ENCODE data around the gene HEXIM2.

DNA sequence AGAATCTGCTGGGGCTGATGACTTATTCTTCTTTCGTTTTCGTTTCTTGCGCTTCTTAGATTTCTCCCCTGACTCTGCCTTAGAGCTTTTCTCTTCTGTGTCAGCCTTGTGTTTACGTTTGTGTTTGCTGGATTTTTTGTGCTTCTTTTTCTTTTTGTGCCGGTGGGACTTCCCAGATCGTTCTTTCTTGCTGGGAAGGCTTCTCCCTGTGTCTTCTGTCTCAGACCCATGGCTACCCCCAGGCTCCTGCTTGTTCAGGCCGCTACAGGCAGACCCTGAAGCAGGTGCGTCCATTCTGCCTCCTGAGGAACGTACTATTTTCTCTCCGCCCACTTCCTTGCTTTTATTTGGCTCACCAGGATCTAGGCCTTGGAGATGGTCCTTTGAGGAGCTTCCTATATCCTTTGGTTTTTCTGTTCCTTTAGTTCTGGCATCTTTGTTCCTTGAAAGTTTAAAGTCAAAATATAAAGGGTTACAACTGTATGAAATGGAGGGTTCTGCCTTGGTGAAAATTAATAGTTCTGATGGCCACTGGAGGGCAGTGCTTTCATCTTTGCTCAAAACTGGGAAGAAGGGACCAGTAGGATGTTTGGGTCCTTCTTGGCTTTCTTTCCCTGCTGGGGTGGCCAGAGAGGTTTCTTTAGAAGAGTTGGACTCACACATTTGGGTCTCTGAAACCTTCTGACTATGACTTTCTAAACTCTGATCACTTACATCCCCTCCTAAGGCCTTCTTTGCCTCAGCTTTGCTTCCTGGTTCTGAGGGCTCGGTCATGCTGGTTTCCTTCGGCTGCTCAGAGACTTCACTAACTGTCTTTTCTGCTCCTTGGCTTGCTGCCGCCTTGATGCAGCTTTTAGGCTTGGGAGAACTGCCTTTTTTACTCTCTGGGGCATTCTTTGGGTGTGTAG, 10.7 kb upstream of the ITGA2B start:
- PRO-cap: no peak
- RRBS, 2 experiments: no CpG with 5 or more reads among the region's 13 CpGs

DNA sequence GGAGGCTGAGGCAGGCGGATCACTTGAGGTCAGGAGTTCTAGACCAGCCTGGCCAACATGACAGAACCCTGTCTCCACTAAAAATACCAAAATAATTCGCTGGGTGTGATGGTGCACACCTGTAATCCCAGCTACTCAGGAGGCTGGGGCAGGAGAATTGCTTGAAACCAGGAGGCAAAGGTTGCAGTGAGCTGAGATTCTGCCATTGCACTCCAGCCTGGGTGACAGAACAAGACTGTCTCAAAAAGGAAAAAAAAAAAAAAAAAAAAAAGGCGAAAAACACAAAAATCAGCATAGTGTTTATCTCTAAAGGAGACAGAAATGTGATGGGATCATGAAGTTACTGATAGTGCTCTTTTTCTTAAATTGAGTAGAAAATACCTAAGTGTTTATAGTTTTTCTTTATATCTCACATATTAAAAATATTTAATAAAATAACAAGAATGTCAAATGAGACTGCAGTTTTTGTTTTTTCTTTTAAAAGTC, 41.7 kb upstream of the ITGA2B start:
- PRO-cap: no peak
- RRBS, 2 experiments: no CpG with 5 or more reads among the region's 3 CpGs

GRCh38 chr17:44462889-44463276, 40.3 kb downstream of the GPATCH8 start:
- PRO-cap: no peak
- RRBS, 2 experiments: no CpG with 5 or more reads among the region's 9 CpGs

DNA sequence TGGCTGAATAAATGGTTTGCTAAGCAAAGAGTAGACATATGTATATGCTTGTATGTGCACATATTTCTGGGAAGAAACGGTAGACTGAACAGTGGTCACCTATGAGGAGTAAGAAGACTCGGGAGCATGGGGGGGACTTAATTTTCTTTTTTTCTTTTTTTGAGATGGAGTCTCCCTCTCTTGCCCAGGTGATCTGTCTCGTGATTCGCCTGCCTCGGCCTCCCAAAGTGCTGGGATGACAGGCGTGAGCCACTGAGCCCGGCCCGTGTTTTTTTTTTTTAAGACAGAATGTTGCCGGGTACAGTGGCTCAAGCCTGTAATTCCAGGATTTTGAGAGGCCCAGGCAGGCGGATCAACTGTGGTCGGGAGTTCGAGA, 34.2 kb downstream of the ADAM11 start:
- PRO-cap: no peak
- RRBS, 2 experiments: no CpG with 5 or more reads among the region's 12 CpGs

DNA sequence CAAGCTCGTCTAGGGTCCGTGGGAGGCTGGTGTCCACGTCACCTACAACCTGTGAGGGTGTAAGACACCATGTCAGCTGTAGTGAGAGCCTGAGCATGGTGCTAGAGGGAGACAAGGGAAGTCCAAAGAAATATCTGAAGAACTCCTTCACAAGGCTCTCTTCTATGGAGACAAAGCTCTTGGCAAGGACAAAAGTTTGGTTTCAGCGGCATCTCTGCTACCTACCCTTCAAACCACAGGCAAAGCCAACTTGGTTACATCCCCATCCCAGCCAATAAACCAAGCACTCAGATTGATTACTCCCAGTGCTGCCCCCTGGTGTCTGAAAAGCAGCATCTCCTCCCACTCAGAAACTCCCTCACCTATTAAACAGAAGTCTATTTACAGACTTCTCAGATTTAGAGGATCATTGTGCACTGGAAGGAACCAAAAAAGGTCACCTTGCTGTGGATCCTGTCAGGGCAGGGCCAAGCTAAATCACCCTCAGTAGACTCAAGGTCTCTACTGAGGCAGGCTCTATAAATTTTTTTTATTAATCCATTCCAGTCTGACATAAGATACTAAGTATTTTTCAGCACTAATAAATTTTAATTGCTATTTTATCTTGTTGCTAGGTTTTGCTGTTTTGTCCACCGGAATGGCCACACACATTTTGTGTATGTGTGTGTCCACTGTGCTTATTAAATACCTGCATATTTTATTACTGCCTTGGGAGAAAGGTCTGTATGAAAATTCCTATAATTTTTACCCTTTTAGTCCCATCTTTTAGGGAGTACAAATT, 17.5 kb downstream of the HIGD1B start:
- PRO-cap: no peak
- RRBS, 2 experiments: no CpG with 5 or more reads among the region's 5 CpGs

DNA sequence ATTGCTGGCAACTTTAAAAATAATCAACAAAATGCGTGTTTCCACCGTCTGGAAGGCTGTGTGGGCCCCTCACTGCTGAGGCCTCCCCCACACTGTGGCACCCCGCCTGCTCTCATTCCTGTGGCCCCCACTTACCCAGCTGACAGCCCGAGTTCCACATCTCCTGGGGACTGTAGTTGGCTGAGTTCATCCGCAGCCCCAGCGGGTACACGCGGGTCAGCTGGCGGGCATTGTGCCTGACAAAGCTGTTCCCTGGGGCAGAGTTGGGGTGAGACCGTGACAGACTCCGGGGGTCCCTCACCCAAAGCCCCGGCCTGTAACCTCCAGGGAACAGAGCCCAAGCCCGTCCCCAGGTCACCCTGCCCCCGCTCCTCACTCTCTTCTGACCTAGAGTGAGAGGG, 18.2 kb downstream of the PLCD3 start:
- PRO-cap: no peak
- RRBS, 2 experiments: no CpG with 5 or more reads among the region's 14 CpGs

- PRO-cap: no peak
- RRBS, 2 experiments: no CpG with 5 or more reads among the region's 11 CpGs
These were observed 1.7 kb upstream of the HEXIM1 start for GRCh38 chr17:45146436-45147145.

GRCh38 chr17:45149131-45149565, 873 bp downstream of the HEXIM1 start:
- PRO-cap: unidirectional peak, plus-strand start at chr17:45149351; unidirectional peak, plus-strand start at chr17:45149430
- RRBS, 2 experiments: no CpG with 5 or more reads among the region's 26 CpGs

DNA sequence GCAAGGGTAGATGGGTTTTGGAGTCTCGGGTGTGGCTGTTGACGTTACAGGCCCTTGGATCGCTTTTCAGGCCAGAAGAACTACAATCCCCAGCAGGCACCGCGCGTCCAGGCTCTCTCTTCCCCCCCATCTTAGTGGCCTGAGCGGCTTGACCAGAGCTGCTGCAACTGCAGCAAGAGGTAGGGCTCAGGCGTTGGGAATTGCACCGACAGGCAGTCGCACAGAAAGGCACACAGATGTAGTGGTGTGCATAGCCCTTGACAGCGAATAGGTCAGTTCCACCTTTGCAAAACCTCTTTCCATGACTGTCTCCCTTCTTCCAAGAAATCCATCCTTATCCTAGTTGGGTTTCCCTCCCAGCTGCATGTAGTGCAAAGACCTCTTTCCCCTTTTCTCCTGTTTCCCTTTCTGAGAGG, at the start of gene HEXIM2:
HEXIM2 (plus strand) TSS at position 115 of the 416 bp plus-strand sequence.
- PRO-cap: unidirectional peak, plus-strand start at position 155 of the sequence
- RRBS, 2 experiments: no CpG with 5 or more reads among the region's 11 CpGs

- PRO-cap: no peak
- RRBS, 2 experiments: no CpG with 5 or more reads among the region's 17 CpGs
These were observed 9.4 kb downstream of the HEXIM2 start for GRCh38 chr17:45170788-45171830.

GRCh38 chr17:45171831-45172517, 10.3 kb downstream of the HEXIM2 start:
- PRO-cap: no peak
- RRBS, 2 experiments: 59 to 72% methylated on average over 3 of the region's 15 CpGs

GRCh38 chr17:45290315-45290906, 26.4 kb downstream of the MAP3K14 start:
- PRO-cap: no peak
- RRBS, 2 experiments: no CpG with 5 or more reads among the region's 10 CpGs

GRCh38 chr17:45318869-45319947, 2.4 kb upstream of the MAP3K14 start:
- PRO-cap: no peak
- RRBS, 2 experiments: no CpG with 5 or more reads among the region's 12 CpGs

- PRO-cap: no peak
- RRBS, 2 experiments: 24 to 43% methylated on average over 5 to 7 of the region's 65 CpGs
These were observed 27.3 kb downstream of the ARHGAP27 start for GRCh38 chr17:45404886-45406196.

DNA sequence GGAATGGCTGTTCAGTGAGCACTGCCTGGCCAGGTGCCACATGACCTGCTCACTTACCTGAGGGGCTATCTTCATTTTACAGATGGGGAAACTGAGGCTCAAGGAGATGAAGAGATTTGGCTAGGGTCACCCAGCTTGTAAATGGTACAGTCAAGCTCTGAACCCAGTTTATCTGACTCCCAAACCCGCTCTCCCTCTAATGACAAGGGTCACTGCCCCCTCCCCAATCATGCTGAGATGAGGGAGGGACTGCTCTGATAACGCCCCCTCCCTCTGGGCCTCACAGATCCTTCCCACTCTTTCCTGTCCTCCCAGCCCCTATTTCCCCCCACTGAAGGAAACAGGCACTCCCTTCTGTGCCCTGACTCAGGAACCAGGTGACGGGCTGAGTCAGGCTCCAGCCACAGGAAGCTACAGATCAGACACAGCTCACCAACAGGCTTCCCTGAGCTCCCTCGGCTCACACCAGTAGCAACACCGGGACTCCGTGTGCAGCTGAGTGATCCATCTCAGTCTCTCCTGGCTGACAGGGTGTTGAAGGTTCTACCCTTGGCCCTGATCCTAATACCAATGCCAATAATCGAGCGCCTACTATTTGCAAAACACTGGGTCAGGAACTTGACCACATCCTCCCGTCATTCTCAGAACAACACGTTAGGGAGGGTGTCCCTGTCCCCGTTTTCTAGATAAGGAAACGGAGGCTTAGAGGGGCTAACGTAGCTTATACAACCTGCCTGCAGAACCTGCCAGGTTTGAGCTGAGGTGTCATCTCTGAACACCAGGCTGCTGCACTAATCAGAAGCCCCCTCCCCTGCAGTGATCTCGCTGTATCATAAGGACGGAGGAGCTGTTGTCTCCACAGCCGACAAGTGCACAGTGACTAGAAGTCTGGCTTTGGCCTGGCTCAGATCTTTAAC, 13.3 kb upstream of the ARHGAP27 start:
- PRO-cap: no peak
- RRBS, 2 experiments: no CpG with 5 or more reads among the region's 16 CpGs

DNA sequence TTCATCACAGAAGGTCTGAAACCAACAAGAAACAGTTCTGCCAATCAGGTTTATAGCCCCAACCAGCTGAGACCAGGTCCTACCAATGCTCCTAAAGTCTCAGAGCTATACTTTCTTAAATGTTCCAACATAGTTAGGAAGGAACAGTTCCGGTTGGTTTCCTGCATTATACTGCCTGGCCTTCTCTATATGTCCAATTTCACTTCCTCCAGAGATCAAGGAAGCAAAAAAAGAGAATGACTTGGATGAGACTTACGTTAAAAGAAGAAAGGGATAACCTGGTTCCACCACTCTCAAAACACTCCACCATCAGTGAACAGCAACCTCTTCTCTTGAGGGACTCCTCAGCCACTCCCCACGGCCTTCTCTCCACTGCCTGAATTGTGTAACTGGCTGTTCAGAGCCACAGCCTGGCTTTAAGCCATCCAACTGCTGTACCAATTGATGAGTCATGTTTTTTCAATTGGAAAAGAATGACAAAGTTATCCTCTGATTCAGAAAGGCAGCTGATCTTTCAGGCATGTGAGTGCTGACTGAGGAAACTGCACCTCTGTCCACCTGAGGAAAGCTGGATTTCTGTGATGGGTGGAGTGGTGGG, 3.0 kb downstream of the PLEKHM1 start:
- PRO-cap: no peak
- RRBS, 2 experiments: no CpG with 5 or more reads among the region's 3 CpGs

DNA sequence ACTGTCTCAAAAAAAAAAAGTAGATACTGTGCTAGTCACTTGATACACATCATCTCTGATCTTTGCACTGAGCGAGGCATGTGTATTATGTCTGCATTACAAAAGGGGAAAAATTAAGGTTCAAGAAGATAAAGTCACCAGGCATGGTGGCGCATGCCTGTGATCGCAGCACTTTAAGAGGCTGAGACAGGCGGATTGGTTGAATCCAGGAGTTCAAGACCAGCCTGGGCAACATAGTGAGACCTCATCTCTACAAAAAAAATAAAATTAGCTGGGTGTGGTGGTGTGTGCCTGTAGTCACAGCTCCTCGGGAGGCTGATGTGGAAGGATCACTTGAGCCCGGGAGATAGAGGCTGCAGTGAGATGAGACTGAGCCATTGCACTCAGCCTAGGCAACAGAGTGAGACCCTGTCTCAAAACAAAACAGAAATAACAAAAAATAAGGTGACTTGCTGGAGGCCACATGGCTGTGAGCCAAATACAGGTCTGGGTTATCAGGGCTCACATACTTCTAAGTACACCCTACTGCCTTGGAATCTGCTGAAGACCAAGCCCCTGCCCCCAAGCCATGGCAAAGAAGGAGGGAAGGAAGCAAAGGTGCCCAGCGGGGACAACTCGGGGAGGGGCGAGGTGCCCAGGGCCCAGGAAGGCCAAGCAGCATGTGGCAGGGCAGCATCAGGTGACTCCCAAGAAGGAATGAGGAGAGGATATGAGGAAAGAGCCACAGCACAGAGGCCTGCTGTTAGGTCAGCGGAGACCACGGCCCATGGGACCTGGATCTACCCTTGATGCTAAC, 142.9 kb upstream of the CRHR1 start:
- PRO-cap: no peak
- RRBS, 2 experiments: no CpG with 5 or more reads among the region's 11 CpGs

DNA sequence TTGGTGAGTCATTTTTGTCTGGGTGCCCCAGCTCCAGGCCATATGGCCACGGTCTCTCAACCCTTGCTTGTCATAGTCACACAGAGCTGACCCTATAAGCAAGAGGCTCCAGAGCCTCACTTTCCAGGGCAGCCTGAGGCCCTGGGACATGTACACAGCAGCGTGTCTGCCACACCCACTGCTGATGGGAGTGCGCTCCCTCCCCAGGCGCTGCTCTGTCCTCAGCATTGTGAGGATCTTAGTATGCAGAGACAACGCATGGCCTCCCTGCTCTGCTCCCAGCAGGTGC, 80.8 kb upstream of the CRHR1 start:
- PRO-cap: no peak
- RRBS, 2 experiments: no CpG with 5 or more reads among the region's 5 CpGs

GRCh38 chr17:45902841-45903309, 8.5 kb downstream of the MAPT start:
- PRO-cap: no peak
- RRBS, 2 experiments: no CpG with 5 or more reads among the region's 8 CpGs

GRCh38 chr17:45915684-45915883, 21.2 kb downstream of the MAPT start:
- PRO-cap: no peak
- RRBS, 2 experiments: no CpG with 5 or more reads among the region's 2 CpGs

Data from astrocyte (in vitro differentiated cells and primary cell).